NT2/D1 (cell line): Measurements from ENCODE around the genes CSH1, GH1 and ERN1.

DNA sequence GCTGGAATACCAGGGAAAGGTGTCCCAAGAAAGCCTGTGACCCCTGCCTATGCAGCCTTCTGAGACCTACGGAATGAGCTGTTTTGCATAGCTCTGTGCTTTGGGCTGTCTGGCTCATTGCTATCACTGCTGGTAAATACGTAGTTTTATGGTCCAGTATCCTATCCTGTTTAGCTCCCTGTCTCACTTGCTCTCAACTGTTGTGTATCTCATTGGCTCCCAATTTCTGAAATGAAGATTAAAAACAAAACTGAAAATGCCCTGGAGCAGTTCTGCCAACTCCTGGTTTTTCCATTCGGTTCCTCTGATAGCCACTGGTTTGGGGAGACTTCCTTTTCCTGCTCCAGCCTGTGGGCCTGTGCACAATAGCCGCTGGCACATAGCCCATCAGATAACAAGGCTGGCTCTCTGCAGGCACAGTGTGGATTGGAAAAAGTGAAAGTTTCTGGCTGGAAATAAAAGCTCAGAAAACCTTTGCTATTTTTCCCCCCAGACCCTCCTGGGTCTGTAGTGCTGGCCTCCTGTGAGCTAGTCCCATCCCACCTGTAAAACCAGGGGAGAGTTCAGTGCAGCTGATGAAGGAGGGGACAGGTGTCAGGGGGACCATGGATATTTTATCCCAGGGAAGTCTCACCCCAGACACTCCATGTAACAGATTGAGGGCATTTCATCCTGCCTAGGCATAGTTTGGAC lies 24.0 kb downstream of the LIMD2 start:
- RRBS, 2 experiments = no CpG with 5 or more reads among the region's 4 CpGs

- RRBS, 2 experiments = no CpG with 5 or more reads among the region's 4 CpGs
These were observed 6.9 kb upstream of the LIMD2 start for GRCh38 chr17:63706765-63707251.

DNA sequence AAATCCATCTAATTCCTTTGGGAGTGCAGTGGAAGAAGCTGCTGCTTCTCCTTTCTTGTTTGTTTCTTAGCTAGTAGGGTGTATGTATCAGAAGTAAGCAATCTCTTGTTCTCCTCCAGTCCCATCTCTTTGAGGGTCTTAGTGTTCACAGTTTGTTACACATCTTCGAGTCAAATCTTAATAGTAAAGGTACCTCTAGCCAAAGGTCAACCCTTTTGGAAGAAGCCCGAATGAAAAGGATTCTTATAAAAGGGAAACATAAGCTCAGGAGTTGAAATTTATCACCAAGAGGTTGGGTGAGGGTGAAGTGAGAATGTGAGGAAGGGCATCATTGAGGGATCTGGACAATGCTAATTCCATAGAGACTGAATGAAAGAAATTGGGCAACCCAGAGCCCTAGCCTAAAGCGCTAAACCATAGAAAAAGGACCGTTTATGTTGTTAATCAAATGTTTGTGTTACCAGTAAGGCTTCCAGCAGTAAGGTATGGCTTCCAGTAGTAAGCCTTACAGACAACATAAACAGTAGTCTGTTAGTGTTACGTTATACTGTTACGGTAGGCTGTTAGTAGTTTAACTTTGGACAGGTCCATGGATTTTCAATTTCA lies 913 bp upstream of the FTSJ3 start:
- RRBS, 2 experiments = no CpG with 5 or more reads among the region's 6 CpGs

- RRBS, 2 experiments = no CpG with 5 or more reads among the region's 5 CpGs
These were observed 3.2 kb downstream of the SMARCD2 start for GRCh38 chr17:63839194-63839843.

GRCh38 chr17:63896348-63896869 lies at the start of gene CSH1:
CSH1 (minus strand) TSS chr17:63896574.
- RRBS, 2 experiments = no CpG with 5 or more reads among the region's 9 CpGs

DNA sequence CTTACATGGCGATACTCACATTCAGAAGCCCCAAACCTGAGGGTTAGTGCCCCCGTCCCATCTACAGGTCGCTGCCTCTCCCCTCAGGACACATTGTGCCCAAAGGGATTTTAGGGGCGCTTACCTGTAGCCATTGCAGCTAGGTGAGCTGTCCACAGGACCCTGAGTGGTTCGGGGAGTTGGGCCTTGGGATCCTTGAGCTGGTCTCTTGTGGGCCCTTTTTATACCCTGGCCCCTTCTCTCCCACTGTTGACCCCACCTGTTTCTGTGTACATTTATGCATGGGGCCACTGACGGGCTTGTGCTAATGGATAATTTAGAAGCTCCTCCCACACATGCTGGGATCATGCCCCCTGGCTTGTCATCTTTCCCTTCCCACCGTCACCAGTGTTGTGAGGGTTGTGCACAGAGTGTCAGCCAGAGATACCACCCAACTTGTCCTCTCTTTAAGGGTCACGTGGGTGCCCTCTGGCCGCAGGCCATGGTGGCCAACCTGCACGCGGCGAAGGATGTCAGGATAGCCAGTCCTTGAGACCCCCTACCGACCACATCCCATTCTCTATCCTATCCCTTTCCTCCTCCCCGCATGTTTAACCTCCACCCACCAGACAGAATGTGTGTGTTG lies at the start of gene GH1:
Gene GH1, minus strand, starts transcription at position 197 of the 625 bp plus-strand sequence.
- RRBS, 2 experiments = no CpG with 5 or more reads among the region's 14 CpGs

GRCh38 chr17:63969081-63969654 lies 3.5 kb downstream of the SCN4A start:
- RRBS, 2 experiments = no CpG with 5 or more reads among the region's 11 CpGs

DNA sequence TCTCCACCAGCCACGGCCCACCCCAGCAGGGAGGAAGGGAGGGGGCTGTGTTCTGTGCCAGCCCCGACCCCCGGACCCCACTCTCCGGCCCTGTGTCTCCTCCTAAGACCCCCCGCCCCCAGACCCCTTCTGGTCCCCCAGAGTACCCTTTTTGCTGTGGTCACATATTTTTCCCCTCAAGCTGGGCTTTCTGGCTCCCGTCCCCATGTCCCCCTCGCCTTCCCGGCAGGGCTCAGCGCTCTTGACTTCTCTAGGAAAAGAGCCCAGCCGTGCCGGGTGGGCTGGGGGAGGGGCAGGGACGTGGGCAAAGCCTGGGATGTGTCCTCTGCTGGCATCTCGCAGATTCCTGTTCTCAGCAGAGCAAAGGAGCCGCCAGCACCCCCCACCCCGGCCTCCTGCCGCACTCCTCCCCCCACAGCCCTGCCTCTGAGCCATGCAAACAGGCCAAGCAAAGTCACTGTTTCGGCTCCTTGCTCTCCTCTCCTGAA lies 9.6 kb upstream of the PRR29 start:
- RRBS, 2 experiments = 6 to 34% methylated on average over 3 to 4 of the region's 17 CpGs

DNA sequence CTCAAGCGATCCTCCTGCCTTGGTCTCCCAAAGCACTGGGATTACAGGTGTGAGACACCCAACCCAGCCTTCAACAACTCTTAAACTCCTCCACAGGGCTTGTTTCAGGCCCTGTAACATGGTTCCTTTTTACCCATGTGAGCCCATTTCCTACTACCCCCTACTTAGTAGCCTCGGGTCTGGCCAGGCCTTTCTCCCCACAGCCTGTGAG lies 39.4 kb upstream of the ICAM2 start:
- RRBS, 2 experiments = no CpG with 5 or more reads among the region's 2 CpGs

DNA sequence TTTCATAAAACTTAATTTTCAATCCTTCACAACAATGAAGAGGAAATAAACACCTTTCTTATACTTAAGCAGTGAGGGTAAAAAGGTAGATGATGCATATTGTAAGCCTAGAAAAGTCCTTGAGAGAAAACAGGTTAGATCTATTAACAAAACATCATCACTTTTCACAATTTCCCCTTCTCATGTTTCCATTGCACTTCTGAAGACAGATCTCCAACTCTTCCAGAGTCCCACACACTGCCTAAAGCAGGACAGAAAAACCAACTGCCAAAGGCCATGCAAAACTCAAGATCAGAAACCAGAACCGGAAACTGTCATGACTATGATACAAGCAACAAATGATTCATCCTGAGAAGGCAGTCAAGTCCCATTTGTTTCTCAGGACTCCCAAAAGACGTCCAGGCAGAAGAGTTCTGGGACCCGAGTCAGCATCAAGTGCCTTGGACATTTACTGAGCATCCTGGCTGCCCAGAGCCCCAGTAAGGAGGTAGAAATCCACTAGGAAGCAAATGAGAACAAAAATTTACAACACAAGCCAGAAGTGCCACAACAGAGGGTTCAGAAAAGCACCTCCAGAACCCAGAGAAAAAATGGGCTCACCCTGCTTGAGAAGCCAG lies 38.9 kb downstream of the ERN1 start:
- RRBS, 2 experiments = no CpG with 5 or more reads among the region's 3 CpGs

DNA sequence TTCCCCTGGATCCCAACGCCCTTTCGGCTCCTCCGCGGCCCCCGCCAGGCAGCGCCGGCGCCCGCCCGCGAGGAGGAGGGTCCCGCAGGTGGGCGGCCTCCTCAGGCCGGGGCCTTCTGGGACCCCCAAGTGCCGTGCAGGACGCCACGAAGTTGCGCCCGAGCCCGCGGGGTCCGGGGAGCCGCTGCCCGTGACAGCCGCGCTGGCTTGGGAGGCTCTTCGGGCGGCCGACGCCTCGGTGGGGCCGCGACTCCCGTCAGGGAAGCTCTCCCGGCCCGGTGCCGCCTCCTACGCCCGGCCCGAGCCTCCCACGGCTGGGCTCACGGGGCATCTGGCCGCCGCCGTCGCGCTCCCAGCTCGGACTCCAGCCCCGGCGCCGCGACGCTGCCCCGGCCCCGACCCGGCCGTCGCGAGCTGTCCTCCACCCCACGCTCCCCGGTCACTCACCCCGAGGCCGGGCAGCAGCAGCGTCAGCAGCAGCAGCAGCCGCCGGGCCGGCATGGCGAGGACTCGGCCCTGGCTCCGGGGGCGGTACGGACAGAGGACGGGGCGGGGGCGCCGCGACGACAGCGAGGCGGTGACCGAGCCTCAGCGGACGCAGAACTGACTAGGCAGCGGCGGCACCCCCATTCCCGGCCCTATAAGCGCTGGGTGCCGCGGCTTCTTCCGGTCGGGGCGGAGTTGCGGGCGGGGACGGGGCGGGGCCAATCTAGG lies at the start of gene ERN1:
Gene ERN1, minus strand, starts transcription at position 616 of the 714 bp plus-strand sequence.
- RRBS, 2 experiments = under 1 to 1% methylated on average over 49 to 50 of the region's 96 CpGs

- RRBS, 2 experiments = no CpG with 5 or more reads among the region's 17 CpGs
These were observed 57.4 kb upstream of the TEX2 start for GRCh38 chr17:64320161-64321126.

DNA sequence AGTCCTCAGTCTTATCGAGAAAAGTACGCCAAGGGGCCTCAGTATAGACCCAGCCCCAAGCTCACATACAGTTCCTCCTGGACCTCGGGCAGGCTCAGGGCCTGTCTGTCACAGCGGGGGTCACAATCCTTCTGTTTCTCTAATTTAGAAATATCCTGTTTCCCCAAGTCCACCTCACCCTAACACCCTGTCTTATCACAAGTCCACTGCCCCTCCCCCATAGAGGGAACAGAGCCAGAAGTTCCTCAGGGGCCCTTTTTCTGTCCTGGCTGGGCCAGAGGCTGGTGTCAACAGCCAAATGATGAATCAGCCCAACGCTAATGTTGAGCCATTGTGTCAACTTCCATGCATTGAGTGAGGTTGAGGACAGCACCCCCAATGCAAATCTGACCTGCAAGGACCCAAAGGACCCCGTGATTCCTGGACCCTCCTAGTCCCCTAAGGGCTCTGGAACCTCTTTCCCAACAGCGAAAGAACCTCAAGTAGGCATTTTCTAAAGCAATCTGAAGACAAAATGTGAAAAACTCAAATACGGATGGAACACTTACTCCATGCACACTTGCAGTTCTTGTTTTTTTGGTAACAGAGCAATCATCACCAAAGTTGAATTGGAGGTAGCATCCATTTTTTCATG lies 58.6 kb downstream of the PECAM1 start:
- RRBS, 2 experiments = no CpG with 5 or more reads among the region's 8 CpGs

DNA sequence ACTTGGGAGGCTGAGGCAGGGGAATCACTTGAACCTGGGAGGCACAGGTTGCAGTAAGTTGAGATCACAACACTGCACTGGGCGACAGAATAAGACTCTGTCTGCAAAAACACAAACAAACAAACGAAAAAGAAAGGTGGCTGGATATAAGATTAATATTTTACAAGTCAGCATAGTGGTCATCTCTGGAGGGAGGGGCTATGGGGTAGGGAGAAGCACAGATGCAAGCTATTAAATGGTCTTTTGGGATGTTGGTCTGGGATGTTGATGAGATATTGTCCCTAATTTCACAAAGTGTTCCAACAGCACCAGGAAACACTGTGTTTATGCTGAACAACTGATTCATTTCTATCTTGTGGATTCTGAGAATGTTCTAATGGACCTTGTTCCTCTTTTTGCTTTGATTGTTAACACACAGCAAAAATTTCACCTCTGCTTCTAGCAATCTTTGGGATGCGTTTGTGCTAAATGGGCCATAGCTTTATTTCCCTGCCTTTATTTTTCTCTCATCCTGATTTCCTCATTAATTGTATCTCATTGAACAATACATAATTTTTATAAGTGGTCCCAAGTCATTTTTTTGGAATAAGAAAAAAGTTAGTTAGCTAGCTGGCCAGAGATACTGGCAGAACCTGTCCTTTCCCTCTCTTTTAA lies 9.7 kb downstream of the PECAM1 start:
- RRBS, 2 experiments = no CpG with 5 or more reads among the region's 3 CpGs

DNA sequence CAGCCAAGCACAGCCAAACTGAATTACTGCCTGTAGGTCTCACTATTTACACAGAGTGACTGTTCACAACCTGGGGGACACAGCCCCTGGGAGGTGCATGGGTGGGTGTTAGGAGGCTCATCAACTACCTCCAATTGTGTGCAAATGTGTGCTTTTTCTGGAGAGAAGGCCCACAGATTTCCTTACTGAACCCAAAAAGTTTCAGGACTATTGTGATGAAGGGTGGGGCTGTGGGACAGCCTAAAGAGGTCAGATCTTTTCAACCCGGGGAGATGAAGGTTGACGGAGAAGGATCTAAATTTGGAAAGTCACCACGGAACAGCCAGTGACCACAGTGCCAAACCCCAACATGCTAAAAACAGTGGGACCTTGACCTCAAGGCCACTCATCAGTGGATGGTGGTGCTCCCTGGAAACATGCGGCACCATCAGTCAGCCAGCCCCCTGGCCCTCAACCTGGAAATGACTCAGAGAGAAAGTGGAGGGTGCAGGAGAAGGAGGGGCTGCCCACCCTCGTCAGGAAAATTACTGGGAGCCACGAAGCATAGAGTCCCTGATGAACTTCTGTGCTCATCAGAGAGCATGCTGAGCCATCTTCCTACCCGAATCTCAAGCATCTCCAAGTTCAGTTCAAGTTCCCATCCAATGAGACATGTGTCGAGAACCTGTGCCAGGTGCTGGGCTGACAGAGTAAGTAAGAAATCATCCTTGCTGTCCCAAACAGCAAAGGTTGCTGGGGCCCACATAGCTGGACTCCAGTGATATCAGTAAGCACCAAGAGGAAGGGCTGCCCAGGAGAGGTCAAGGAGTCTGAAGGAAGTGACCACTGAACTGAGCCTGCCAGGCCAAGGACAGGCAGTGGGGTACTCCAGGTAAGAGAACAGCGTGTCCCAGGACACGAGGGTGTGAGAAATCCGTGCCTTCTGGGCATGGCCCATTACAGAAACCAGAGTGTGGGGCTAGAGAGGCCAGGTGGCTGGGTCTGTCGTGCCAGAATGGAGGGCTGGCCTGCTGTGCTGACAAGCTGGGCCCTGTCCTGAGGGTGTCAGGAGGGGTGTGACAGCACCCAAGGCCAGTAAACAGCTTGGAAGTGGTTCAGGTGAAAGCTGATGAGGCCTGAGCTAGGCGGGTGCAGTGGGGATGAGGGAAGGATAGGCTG lies 5.4 kb downstream of the PECAM1 start:
- RRBS, 2 experiments = no CpG with 5 or more reads among the region's 13 CpGs

GRCh38 chr17:64387558-64387887 lies 3.1 kb downstream of the PECAM1 start:
- RRBS, 2 experiments = no CpG with 5 or more reads among the region's 11 CpGs

GRCh38 chr17:64393528-64393886 lies 2.8 kb upstream of the PECAM1 start:
- RRBS, 2 experiments = no CpG with 5 or more reads among the region's 2 CpGs

- RRBS, 2 experiments = no CpG with 5 or more reads among the region's 12 CpGs
These were observed 27.9 kb upstream of the PECAM1 start for GRCh38 chr17:64418495-64419009.

DNA sequence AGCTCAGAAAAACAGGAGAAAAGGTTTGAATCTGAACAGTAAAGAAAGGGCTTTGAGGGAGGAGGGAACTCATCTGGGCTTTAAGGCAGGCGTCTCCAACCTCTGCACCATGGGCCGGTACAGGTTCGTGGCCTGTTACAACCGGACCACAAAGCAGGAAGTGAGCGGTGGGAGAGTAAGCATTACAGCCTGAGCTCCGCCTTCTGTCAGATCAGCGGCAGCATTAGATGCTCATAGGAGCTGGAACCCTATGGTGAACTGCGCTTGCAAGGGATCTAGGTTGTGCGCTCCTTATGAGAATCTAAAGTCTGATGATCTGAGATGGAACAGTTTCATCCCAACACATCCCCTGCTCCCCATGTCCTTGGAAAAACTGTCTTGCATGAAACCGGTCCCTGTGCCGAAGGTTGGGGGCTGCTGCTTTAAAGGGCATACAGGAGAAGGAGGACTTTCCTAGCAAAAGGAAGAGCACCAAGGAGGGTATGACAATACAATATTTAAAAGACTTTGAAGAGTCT lies 62.7 kb downstream of the SMURF2 start:
- RRBS, 2 experiments = no CpG with 5 or more reads among the region's 11 CpGs

DNA sequence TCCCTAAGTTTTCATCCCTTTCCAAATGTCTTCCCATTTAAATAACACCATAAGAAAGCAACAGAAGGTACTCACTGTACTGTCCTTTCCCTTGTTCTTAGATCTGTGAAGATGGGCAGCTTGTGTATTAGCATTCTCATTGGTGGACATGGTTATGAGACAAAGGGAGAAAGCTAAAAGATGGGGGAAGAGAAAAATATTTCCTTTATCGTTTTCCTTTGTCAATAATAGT lies 96.3 kb upstream of the SMURF2 start:
- RRBS, 2 experiments = no CpG with 5 or more reads among the region's 1 CpG